Natural killer cell (primary cell): Measurements from ENCODE around the gene C16orf54.

DNA sequence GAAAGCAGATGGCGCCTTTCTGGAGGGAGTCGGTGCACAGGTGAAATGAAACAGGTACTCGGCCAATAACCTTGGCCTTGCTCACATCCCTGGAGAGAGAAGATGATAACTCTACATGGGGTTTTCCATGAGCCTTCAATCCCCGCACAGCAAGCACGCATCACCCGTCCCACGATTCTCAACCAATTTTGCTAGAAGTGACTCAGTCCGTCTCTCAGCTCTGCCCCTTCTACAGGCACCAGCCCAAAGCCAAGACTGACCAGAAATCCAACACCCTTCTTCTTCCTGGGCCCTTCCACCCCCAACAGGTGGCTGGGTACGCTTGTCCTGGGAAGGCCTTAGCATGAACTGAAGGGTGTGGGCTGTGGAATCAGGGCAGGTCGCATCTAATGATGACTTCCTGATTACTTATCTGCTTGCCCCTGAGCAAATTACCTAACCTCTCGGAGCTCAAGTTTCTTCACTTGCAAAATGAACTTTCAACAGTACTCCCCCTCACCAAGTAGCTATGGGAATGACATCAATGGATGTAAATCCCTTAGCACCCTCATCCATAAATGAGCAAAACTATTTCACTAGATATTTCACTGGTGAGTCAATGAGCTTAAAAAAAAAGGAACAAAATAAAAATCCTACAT is 18.0 kb downstream of the XPO6 start:
- PRO-cap, result no peak

DNA sequence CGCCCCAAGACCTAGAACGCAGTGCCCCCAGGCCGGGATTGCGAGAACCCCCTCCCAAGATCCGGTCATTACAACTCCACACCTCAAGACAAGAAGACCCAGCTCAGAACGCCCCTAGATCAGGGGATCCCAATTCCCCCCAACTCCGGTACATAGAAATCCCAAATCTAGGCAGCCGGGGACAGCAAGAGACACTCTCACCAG is 497 bp downstream of the SBK1 start:
- PRO-cap, result no peak

- PRO-cap, result no peak
Observed at GRCh38 chr16:28836141-28836693, 9.9 kb downstream of the TUFM start.

- PRO-cap, result no peak
Observed at GRCh38 chr16:28926618-28926817, 1.5 kb upstream of the RABEP2 start.

DNA sequence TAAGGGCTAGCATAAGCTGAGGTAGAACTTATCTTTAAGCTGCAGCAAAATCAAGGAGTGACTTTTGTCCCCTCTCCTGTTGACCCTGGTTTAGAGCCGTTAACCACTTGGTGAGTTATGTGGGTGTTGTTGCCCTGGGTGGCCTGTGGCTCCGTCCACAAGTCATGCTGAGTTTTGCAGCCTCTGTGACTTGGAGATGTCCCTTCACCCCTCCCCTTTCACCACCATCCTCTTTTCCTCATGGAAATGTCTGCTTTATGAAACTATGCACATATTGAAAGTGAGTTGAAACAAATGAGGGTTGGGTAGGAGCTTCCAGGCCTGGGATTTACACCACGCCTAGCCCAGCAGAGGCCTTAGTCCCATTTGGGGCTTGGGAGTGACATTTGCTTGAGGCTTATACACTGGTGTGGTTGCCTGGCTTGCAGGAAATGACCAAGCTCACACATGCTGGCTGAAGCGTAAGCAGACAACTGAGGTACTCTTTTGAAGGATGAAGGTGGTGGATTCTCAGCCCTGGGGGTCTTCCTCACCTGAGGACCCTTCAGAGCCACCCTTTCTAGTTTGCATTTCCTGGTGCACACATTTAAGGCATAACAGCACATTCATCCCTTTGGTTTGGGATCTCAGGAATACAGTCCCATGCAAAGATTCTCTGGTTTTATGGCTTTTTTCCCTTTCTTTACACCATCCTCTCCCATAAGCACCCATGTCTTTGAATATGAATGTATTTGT is 10.5 kb upstream of the SPNS1 start:
- PRO-cap, result no peak

- PRO-cap, result no peak
Observed at GRCh38 chr16:28983636-28984132, 1.2 kb upstream of the LAT start.

DNA sequence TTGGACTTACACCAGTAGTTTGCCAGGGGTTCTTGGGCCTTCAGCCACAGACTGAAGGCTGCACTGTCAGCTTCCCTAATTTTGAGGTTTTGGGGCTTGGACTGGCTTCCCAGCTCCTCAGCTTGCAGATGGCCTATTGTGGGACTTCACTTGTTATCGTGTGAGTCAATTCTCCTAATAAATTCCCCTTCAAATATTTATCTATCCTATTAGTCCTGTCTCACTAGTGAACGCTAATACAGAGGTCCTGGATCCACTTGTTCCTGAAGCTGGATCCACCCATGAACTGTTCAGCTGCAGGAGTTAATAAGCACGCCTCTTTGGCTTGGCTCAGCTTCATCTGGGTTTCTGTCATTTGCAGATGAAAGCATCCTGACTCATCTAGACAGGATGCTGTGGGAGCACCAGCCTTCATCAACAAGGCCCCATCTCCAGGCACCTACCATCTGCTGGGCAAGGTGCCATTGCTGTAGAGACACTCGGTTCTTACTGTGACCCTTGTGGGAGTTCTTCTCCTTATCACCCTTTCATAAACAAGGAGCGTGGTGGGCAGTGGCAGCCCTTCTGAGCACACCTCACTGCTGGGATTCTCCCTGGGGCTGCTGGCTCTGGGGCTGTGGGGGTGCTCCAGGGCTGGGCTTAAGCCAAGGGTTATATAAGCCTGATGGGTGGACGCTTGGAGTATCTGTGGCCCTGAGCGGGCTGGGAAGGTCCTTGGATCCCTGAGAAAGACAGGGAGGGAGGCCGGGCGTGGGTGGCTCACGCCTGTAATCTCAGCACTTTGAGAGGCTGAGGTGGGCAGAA is 23.2 kb downstream of the LAT start:
- PRO-cap, result no peak

DNA sequence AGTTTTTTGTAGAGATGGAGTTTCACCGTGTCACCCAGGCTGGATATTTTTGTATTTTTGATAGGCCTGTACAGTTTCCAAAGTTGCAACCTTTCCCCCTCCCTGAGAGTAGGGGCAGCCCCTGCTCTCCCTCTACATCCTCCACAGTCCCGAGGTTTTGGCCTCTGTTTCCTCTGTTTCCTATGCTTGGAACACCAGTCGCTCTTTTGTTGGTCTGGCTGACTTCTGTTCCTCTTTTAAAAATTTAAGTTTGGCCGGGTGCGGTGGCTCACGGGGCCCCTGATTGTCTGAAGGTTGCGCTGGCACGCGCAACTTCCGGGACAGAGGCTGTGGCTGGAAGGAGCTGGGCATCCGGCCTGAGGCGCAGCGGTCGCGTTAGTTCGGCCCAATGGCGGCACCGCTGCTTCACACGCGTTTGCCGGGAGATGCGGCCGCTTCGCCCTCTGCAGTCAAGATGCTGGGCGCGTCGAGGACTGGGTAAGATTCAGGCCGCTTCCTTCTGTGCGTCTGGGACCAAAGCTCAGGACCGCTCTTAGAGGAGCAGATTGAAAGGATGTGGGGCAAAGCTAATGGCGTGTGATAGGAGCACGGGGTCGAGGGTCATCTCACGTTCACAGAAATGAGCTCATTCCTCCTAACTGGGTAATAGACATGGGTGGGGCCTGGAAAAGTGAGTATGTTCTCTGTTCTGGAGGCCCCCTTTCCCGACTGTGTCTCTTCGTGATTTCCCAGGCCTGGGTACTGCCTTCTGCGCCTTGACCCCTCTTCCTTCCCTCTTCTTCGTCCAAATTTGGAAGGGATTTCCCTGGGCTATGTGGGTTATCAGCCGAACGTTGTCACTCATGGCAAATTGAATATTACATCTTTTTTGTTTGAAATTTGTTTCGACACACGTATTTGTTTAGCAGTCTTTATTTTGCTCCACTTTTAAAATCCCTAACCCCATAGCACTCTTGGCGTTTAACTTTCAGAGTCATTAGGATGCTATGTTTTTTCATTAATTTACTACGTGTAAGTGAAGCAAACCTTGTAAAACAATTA is 90.1 kb downstream of the LAT start:
- PRO-cap, result bidirectional peak, plus-strand start at position 452 of the sequence, minus-strand start at position 289 of the sequence

GRCh38 chr16:29148162-29148743 is 163.4 kb downstream of the LAT start:
- PRO-cap, result no peak

GRCh38 chr16:29186548-29187202 is 201.8 kb downstream of the LAT start:
- PRO-cap, result no peak

DNA sequence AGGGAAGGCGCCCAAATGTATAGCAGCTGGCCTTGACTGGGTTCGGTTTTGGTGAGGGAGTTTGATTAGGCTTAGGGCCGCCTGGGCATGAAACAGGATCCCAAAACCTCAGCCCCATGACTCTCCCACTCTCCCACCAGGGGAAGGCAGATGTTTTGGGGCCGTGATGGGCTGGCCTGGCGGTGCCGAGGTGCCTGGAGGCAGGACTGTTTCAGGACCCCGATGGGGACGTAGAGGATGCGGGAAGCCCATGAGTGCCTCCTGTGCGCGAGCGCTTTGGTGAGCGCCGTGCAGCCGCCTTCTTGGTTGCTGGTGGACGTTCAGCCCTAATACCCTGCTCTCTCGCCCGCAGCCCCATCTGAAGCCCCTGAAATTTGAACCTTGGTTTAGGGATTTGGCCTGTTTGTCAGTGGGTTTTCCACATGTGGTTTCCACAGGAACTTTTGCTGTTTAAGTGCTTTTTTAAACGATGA is 145.9 kb downstream of the NPIPB11 start:
- PRO-cap, result no peak

- PRO-cap, result no peak
Observed at GRCh38 chr16:29271679-29272063, 134.8 kb downstream of the NPIPB11 start.

- PRO-cap, result no peak
Observed at GRCh38 chr16:29700208-29700798, 21.3 kb downstream of the QPRT start.

DNA sequence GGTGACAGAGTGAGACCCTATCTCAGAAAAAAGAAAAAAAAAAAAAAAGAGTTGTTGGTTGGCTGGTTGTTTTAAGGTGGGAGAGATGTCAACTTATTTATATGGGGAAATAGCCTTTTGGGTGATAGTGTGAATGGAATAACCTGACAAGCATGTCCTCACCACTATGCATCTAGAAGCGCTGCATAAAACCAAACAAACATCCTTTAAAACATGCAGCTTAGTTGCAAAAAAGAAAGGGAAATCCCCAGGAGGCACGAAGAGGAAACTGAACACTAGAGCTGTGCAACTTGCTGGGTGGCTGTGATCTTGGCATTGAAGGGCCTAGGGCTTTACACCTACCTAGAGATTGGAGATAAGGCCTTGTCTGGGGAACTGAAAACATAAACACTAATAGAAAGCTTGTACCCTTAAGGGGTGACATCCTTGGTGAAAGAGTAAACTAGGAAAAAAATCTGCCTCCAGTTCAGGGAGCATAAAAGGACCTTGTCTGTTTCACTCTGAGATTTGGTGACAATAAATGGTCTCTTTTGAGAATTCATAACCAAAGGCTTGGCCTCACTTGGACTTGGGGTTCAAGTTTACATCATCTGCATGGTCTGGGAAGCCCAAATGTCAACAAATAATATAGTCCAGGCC is 7.2 kb downstream of the C16orf54 start:
- PRO-cap, result bidirectional peak, plus-strand start at position 271 of the sequence, minus-strand start at position 317 of the sequence

DNA sequence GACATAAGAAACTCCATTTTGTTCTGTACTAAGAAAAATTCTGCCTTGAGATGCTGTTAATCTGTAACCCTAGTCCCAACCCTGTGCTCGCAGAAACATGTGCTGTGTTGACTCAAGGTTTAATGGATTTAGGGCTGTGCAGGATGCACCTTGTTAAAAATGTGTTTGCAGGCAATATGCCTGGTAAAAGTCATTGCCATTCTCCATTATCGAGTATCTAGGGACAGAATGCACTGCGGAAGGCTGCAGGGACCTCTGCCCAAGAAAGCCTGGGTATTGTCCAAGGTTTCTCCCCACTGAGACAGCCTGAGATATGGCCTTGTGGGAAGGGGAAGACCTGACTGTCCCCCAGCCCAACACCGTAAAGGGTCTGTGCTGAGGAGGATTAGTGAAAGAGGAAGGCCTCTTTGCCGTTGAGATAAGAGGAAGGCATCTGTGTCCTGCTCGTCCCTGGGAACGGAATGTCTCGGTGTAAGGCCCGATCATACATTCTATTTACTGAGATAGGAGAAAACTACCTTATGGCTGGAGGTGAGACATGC is 5.4 kb downstream of the C16orf54 start:
- PRO-cap, result no peak

DNA sequence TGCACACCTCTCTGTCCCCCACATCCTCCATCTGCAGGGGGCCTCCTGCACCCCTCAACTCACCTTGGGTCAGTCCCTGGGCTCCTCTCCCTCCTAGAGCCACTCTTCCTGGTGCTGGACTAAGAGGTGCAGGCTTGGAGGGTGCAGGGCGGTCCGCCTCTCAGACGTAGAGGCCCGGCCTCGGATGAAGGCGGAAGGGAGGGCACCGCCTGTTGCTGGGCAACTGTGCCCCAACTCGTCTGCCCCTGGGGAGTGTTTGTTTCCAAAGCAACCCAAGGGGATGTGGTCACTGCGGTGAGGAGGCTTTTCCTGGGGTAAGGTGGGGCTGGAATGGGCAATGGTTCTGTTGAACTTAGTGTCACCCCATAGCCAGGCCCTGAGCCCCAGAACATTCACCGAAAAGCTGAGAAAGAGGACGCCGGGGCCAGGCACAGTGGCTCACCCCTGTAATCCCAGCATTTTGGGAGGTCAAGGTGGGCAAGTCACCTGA is at the start of gene C16orf54:
Gene C16orf54 (minus strand): TSS at position 143 of the 490 bp plus-strand sequence.
- PRO-cap, result bidirectional peak, plus-strand start at position 386 of the sequence, minus-strand start at position 121 of the sequence

- PRO-cap, result no peak
Observed at GRCh38 chr16:29943897-29944514, 17.9 kb upstream of the TMEM219 start.

DNA sequence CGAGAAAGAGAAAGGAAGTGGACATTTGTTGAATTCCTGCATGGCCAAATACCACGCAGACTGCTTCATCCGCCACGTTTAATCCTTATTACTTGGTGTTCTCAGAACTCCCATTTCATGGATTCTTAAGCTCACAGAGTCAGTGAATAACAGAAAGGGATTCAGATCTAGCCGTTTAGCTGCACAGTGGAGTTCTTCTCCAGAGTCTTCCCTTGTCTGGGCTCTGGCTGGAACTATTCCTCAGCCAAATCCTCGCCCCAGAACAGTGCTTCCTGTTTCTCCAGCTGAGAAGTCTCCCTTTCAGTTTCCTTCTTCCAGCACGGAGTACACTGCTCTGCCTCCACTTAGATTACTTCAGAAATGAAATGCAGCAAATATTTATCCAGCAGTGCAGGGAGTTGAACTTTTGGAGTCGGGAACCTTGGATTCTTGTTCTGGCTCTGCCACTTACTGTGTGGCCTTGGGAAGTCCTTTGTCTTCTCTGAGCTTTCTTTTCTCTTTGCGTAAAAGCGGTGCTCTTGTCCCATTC is 745 bp downstream of the TMEM219 start:
- PRO-cap, result no peak

GRCh38 chr16:29986206-29987025 is 9.0 kb downstream of the HIRIP3 start:
- PRO-cap, result no peak

- PRO-cap, result no peak
Observed at GRCh38 chr16:29990011-29990488, 5.4 kb downstream of the HIRIP3 start.